ENCODE measurements around a stretch of chr4.

DNA sequence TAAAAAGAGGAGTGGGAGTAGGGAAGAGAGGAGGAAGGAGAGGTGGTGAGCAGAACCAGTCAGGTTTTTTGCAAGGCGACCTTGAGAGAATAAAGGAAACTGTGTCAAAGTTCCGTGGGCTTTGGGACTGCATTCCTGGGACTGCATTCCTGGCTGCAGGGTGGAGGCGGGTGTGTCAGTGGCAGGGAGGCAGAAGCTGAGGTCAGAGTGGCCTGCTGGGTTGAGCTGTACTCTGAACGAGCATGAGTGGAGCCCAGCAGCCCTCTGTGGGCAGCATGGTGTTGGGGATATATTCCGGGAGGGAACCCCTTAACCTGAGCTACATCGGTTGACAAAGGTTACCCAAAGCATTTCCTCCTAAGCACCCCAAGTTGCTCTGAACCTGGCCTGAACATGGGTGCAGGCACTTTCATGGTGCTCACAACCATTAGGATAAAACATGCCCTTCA lies 66.9 kb upstream of the UCP1 start:
- RRBS: no CpG with 5 or more reads among the region's 6 CpGs

DNA sequence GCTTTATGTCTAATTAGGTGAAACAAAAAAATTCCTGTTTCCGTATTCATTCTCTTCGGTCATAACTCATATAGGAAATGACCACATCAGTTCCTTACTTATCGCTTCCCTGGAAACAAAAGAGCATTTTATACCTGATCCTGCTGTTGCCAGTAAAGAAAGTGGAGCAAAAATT lies 930 bp downstream of the TBC1D9 start:
- RRBS: no CpG with 5 or more reads among the region's 3 CpGs

DNA sequence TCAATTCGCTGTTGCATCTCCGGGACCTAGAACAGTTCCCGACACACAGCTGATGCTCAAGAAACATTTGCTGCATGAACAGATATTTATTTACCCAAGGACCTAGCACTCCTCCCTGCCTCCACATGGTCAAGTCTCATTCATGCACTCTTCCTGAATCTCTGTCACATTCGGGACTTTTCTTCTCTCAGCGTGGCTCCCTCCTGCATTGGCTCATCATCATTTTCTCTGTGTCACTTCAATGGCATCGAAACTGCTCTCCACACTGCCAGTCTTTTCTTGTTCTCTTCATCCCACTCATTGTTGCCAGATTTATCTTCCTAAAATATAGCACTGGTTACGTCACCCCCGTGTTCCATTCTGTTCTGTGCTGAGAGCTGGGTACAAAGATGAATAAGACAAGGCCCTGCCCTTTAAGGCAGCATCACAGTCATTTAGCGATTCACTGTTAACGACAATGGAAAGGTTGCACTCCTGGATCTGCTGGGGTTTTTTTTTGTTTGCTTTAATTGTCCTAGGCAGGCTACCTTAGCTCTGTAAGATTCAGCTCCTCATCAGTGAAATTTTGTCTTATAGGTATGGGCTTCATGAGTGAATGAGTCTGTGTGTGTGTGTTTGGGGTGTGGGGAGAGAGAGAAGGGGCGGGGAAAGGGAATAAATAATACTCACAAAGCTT lies 174.4 kb upstream of the TBC1D9 start:
- RRBS: no CpG with 5 or more reads among the region's 11 CpGs

DNA sequence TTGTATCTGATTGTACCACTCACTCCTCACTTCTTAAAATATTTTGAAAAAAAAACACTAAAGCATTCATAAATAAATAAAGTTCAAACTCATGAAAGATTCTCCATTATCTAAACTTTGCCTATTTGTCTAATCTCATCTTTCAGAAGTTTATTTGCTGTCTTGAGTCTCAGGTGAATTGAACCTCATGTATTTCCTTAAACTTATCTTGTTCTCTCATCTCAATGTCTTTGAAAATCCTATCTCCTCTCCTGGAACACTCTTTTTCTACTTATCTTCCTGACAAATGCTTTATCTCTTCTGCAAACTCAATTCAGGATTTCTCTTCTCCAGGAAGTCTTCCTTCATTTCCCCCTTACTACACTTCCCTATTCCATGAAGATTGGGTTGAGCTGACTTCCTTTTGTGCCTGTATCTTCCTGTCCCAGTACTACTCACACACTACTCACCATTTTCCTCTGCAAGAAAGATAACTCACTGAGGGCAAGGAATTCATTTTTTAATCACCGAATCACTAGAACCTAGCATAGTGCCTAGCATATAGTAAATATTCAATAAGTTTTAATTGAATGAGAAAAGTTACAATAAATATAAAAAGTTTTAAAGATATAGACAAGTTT lies 489.0 kb downstream of the IL15 start:
- RRBS: no CpG with 5 or more reads among the region's 1 CpG

DNA sequence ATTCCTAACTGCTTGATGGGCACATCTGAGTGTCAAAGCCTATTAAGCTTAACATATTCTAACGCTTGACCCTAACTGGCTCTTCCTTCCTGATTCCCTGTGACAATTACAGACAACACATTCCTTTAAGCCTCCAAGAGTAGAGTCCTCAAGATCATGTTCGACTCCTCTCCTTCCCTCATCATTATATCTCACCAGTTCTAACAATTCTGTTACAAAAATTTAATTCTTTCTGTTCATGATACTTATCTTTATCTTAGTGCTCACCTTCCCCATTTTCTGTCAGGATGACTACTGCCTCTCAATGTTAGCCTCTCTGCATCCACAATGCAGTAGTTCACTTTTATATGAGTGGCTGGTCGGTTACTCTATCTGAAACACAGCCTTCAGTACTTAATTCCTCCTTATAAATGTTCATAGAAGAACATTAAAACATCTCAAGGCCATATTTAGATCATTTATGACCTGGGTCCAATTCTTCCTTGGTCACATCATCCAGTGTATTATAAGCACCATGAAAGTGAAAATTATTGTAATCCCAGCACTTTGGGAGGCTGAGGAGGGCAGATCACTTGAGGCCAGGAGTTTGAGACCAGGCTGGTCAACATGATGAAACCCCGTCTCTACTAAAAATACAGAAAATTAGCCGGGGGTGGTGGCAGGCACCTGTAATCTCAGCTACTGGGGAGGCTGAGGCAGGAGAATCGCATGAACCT lies 560.1 kb downstream of the IL15 start:
- RRBS: no CpG with 5 or more reads among the region's 6 CpGs

- RRBS: no CpG with 5 or more reads among the region's 4 CpGs
Observed at GRCh38 chr4:142566723-142567203, 279.3 kb downstream of the INPP4B start.

- RRBS: no CpG with 5 or more reads among the region's 5 CpGs
Observed at GRCh38 chr4:142567204-142567655, 278.9 kb downstream of the INPP4B start.

- RRBS: 1% methylated on average over 10 of the region's 47 CpGs
Observed at GRCh38 chr4:143185290-143186161, 809 bp downstream of the USP38 start.

DNA sequence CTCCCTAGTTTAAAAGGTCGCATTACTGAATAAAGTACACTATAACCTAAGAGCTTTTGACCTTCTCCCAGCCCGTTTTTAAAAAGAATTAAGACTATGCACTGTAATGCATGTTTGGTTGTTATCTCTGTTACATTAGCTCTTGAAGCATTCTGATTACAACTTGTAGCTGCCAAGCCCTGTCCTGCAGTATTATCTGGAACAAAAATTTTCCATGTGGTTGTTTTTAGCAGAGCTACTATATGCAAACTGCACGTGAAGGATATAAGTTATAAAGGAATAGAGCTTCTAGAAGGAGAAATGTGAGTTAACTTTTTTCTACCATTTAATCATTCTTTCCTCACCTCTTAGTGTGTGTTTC lies 8.1 kb downstream of the GAB1 start:
- RRBS: no CpG with 5 or more reads among the region's 3 CpGs

DNA sequence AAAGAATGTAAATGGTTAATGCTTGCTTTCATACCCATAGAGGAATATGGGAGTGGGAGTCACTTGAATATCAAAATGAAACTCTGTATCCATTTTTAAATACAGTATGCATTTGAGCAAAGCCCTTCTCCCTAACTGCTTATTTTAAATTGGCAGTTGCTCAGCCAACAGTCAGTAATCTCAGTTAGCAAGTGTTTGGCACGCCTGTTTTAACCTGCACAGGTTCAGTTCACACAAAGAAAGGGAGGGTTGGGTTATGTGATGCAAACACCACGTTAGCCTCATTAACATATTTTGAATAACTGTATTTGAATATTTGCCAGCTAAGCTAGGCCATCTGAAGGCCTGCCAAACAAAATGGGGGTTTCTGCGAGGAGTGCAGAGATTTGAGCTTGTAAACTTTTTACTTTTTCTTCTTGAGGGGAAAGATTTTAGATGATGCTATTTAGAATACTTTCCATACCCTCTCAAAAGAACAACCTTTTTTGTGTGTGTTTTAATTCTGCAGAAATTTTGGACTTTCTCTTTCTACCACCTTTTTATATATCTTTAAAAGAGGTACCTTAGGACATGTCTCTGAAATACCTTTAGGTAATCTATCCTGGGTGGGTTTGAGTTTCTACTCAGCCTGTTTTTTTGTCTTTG lies 19.9 kb downstream of the GAB1 start:
- RRBS: no CpG with 5 or more reads among the region's 3 CpGs

GRCh38 chr4:143377476-143378258 lies 41.0 kb downstream of the GAB1 start:
- RRBS: no CpG with 5 or more reads among the region's 8 CpGs

- RRBS: no CpG with 5 or more reads among the region's 3 CpGs
Observed at GRCh38 chr4:143402479-143403208, 66.0 kb downstream of the GAB1 start.

GRCh38 chr4:143545845-143546235 lies 32.3 kb downstream of the SMARCA5 start:
- RRBS: no CpG with 5 or more reads among the region's 1 CpG

GRCh38 chr4:143911504-143912406 lies 6.4 kb upstream of the GYPE start:
- RRBS: 21% methylated on average over 12 of the region's 59 CpGs

DNA sequence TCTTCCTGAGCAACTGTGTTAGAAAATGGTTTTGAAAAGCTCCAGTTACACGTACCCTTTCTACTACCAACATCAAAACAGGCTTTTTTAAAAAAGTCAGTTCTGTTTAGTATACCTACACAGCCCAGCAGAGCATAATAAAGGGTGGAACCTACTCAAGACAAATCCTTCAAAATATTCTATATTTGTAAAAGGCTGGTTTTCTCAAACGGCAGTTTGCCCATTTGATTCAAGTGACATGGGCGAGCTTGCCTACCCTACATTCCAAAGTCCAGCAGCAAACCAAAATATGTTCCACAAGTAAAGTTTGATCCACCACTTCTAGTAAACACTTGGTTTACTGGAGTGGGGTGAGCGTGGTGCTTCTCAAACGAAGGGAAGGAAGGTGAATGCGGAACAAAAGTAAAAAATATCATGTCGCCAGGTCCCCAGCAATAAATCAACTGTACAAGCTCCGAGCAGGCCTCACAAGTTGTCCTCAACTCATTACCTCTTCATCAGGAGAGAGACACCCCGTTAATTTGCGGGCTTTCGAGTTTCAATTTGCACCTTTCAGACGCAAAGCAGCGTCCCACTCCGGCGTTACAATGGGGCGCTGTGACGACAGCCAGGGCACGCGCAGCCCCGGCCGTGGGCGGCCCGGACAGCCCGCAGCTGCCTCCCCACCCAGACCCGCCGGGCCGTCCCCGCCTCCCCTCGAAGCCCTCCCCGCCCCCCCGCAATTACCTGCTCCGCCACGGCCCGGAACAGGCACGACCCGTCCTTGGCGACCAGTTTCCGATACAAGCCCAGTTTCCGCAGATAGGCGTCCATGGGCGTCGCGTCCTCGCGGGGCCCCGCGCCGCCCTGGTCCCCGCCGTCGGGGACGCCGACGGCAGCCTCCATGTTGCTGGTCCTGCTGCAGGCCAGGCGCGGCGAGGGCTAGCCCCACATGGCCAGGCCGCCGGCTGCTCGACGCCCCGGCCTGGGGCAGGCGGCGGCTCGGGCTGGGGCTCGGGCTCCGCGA lies 997 bp downstream of the OTUD4 start:
- RRBS: 1% methylated on average over 19 of the region's 68 CpGs

DNA sequence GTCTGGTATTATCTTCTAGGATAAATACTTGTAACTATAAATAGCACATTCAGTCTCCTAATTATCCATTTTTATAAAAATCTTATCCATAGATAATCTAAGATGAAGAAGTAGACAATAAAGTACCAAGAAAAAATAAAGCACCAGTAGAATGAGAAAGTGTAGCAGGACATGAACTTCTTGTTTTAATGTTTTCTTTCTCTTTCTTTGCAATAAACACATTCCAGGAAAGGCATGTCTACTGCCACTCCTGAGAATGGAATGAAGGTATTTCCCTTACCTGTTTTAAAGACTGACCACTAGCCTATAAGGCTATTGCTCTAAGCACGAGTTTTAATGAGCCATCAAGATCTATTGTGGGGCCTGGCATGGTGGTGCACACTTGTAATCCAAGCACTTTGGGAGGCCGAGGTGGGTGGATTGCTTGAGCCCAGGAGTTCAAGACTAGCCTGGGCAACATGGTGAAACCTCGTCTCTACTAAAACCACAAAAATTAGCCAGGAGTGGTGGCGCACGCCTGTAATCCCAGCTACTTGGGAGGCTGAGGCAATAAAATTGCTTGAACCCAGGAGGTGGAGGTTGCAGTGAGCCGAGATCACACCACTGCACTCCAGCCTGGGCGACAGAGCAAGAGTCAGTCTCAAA lies 15.2 kb upstream of the OTUD4 start:
- RRBS: no CpG with 5 or more reads among the region's 7 CpGs

GRCh38 chr4:145439314-145439592 lies 42.4 kb upstream of the SMAD1 start:
- RRBS: no CpG with 5 or more reads among the region's 1 CpG

DNA sequence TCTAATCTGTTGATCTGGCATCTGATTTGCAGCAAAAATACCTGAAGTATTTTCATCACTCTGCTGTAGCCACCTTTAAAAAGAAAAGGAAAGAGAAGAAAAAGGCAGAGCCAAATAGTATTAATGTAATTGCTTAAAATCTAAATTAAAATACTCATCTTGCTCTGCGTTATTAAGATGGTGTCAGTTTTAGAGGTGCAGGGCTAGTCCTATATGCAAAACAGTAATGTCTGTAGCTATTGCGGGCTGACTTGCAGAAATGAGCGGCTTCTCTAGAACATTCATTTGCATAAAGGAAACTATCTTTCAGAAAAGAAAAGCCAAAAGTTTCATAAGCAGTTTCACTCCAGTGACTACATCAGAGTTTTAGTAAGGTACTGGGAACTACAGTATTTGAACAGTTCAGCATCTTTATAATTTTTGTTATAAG lies 5.9 kb downstream of the SMAD1 start:
- RRBS: no CpG with 5 or more reads among the region's 3 CpGs

GRCh38 chr4:145559964-145560489 lies 59.2 kb upstream of the MMAA start:
- RRBS: no CpG with 5 or more reads among the region's 1 CpG

GRCh38 chr4:145805487-145806158 lies 125.7 kb downstream of the C4orf51 start:
- RRBS: no CpG with 5 or more reads among the region's 5 CpGs